Lung (tissue), 4 donors: ENCODE measurements around the genes TRIM33 and VANGL1.

DNA sequence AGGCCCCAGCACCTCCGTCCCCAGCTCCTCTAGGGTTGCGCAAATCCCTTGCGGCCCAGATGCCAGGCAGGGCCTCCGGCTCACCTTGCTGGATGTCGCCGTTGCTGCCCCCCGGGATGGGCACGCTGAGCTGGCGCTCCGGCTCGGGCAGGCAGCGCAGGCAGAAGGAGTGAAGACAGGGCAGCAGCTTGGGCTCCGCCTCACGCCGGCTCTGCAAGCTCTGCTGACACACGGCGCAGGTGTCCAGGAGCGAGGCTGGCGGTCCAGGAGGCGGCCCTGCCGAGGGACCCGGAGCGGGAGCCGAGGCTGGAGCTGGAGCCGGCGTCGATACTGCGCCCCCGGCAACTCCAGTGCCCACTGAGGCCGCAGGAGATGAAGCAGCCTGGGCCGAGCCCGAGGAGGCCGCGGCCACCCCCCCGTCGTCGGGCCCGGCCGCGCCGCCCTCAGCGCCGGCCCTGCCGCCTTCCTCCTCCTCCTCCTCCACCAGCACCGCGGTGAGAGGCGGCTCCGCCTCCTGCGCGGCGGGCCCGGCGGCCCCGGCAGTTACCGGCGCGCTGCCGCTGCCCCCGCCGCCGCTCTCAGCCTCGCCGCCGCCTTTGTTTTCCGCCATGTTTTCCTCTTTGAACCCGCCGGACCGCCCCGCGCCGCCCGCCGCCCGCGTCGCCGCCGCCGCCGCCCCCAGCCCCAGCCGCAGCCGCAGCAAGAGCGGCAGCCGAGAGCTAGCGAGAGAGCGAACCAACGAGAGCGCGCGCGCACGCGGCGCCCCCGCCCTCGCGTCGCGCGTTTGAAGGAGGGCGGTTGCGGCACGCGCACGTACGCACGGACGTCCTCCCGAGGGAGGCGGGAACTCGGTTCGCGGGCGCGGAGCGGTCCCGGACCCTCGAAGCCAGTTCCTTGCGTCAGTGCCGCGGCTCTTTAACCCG lies at the start of gene TRIM33:
Gene TRIM33, minus strand, starts transcription at position 737 of the 923 bp plus-strand sequence.
- PRO-cap = bidirectional peak, plus-strand start at position 820 of the sequence, minus-strand start at position 737 of the sequence
- RAMPAGE, long total RNA = no peak
- RRBS = 1% methylated on average over 36 of the region's 122 CpGs

DNA sequence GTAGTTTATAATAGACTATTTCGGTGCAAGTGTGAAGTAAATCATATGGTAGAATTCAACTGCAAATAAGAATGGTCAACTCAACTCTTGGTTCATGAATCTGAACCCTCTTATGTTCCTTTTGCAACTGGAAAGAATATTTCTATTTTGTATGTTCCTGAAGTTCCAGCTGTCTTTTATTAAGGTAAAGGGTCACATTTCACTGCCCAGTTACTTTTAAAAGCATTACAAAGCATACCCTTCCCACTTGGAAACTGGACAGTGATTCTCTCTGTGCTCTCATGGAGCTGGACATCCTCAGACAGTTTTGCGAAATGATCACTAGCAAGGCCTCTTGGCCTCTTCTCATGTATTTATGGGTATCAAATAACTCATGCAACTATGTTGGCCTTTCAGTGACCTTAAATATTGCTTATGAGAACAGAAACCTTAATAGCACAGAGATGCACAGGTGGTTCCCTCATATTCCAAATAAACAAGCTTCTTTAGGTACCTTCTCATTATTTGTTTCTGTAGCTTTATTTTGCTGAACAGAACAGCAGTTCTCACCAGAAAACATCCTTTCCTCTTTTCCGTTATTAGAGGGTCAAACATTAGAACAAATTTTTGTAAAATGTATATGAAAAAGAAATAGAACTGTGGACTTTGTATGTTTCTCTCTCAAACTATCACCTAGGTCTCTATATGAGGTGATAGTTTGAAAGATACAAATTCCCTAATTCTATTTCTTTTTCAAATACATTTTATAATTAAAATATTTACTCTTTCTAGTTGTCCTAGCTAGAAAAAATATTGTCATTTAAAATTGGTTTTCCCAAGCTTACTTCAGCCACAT lies 8.0 kb upstream of the AMPD1 start:
- PRO-cap = no peak
- RAMPAGE, long total RNA = no peak
- RRBS = no CpG with 5 or more reads among the region's 3 CpGs

GRCh38 chr1:114704571-114704981 lies 9.2 kb upstream of the AMPD1 start:
- PRO-cap = no peak
- RAMPAGE, long total RNA = no peak
- RRBS = no CpG with 5 or more reads among the region's 3 CpGs

DNA sequence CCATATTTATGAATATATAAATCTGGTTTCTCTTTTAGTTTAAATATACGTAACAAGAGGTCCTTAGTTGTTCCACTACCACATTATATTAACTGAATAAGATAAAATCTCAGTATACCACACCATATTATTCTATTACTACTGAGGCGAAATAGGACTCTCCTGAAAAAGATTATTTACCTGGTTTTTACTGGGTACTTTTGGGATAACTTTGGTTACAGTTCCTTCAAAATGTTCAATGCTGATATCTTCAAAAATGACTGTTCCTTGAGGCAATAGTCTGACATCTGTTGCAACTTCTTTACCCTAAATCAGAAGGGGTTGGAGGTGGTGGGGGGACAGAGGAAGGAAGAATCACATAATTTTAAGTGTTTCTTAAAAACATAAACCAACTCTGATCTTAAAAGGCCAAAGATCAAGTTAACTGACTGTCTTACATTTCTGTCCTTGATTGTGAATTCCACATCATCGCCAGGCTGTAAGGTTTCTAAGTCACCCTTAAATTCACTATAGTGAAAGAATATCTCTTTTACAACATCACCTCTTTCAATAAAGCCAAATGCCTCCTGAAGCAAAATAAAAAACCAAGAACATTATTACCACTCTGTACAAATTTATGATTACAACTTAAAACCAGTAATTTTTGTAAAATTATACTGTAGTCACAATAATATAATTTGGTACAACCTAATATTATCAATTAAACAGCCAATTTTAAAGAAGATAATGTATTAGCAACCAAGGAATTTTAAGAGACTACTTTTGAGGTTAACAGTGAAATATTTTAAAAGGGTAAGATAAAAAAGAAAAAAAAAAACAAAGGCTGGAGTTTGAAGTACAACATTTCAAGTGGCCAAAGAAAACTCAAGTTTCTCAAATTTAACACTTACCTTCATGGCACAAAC lies 17.2 kb upstream of the NRAS start:
- PRO-cap = no peak
- RAMPAGE, long total RNA = no peak
- RRBS = no CpG with 5 or more reads among the region's 3 CpGs

DNA sequence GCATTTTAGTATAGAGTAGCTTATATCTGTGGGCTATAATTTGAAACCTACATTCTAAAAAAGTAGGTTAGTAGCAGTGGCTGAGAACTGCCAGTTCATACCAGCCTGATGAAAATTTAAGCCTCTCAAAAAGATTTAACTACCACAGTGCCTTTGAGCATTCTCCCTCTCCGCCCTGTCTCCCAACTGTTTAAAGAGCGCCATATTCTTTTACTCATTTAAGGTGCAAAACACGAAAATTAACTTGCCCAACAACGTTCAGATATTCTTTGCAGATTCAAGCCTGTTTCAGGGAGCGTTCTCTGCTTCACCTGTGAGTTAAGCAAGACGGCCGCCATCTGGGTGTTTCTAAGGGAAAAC lies 1.3 kb downstream of the CSDE1 start:
- PRO-cap = no peak
- RAMPAGE, long total RNA = no peak
- RRBS = no CpG with 5 or more reads among the region's 7 CpGs

GRCh38 chr1:114756889-114757832 lies 623 bp downstream of the CSDE1 start:
- PRO-cap = no peak
- RAMPAGE, long total RNA = no peak
- RRBS = no CpG with 5 or more reads among the region's 41 CpGs

- PRO-cap = no peak
- RAMPAGE, long total RNA = no peak
- RRBS = no CpG with 5 or more reads among the region's 56 CpGs
Measured at GRCh38 chr1:115337532-115338089, 438 bp downstream of the NGF start.

- PRO-cap = unidirectional peak, plus-strand start at chr1:115641970; unidirectional peak, plus-strand start at chr1:115642026
- RAMPAGE, long total RNA = no peak
- RRBS = 2% methylated on average over 47 of the region's 84 CpGs
Measured at GRCh38 chr1:115641562-115642328, at the start of gene VANGL1. VANGL1 (plus strand) TSS chr1:115641970.

- PRO-cap = no peak
- RAMPAGE, long total RNA = no peak
- RRBS = no CpG with 5 or more reads among the region's 1 CpG
Measured at GRCh38 chr1:115782628-115783283, 14.2 kb upstream of the CASQ2 start.

GRCh38 chr1:115945661-115945897 lies 30.7 kb upstream of the SLC22A15 start:
- PRO-cap = no peak
- RAMPAGE, long total RNA = no peak
- RRBS = no CpG with 5 or more reads among the region's 2 CpGs

DNA sequence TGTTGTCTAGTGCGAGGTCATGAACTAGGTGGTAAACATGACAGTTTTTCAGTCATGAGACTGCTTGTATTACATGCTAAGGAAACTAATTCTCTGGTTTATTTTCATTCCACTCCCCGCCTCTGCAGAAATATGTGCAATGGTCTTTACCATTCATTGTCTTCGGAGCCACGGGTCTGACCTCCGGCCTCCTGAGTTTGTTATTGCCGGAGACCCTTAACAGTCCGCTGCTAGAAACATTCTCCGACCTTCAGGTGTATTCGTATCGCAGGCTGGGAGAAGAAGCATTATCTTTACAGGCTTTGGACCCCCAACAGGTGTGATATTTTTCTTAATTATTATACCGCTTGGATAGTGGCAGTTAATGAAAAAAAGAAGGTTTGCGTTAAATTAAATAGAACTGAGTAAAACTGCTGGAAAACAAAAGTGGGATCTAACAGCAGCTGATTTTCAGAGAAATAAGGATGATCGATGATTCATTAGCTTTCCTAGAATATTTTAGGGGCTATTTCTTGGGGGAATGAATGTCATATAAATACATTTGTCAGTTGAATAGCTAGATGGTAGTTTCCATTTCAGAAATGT lies 44.7 kb upstream of the MAB21L3 start:
- PRO-cap = no peak
- RAMPAGE, long total RNA = no peak
- RRBS = no CpG with 5 or more reads among the region's 13 CpGs

GRCh38 chr1:116067524-116068215 lies 43.5 kb upstream of the MAB21L3 start:
- PRO-cap = no peak
- RAMPAGE, long total RNA = no peak
- RRBS = no CpG with 5 or more reads among the region's 2 CpGs

GRCh38 chr1:116122828-116123435 lies 11.7 kb downstream of the MAB21L3 start:
- PRO-cap = no peak
- RAMPAGE, long total RNA = no peak
- RRBS = no CpG with 5 or more reads among the region's 5 CpGs

- PRO-cap = no peak
- RAMPAGE, long total RNA = no peak
- RRBS = no CpG with 5 or more reads among the region's 3 CpGs
Measured at GRCh38 chr1:116153086-116153595, 41.9 kb downstream of the MAB21L3 start.

GRCh38 chr1:116346017-116346314 lies 27.1 kb upstream of the ATP1A1 start:
- PRO-cap = no peak
- RAMPAGE, long total RNA = no peak
- RRBS = no CpG with 5 or more reads among the region's 1 CpG

- PRO-cap = no peak
- RAMPAGE, long total RNA = no peak
- RRBS = no CpG with 5 or more reads among the region's 12 CpGs
Measured at GRCh38 chr1:116398451-116399247, 25.6 kb downstream of the ATP1A1 start.

- PRO-cap = no peak
- RAMPAGE, long total RNA = no peak
Measured at GRCh38 chr1:116472290-116472651, 98.6 kb downstream of the CD58 start.

- PRO-cap = no peak
- RAMPAGE, long total RNA = no peak
- RRBS = no CpG with 5 or more reads among the region's 2 CpGs
Measured at GRCh38 chr1:116482450-116483030, 88.3 kb downstream of the CD58 start.

DNA sequence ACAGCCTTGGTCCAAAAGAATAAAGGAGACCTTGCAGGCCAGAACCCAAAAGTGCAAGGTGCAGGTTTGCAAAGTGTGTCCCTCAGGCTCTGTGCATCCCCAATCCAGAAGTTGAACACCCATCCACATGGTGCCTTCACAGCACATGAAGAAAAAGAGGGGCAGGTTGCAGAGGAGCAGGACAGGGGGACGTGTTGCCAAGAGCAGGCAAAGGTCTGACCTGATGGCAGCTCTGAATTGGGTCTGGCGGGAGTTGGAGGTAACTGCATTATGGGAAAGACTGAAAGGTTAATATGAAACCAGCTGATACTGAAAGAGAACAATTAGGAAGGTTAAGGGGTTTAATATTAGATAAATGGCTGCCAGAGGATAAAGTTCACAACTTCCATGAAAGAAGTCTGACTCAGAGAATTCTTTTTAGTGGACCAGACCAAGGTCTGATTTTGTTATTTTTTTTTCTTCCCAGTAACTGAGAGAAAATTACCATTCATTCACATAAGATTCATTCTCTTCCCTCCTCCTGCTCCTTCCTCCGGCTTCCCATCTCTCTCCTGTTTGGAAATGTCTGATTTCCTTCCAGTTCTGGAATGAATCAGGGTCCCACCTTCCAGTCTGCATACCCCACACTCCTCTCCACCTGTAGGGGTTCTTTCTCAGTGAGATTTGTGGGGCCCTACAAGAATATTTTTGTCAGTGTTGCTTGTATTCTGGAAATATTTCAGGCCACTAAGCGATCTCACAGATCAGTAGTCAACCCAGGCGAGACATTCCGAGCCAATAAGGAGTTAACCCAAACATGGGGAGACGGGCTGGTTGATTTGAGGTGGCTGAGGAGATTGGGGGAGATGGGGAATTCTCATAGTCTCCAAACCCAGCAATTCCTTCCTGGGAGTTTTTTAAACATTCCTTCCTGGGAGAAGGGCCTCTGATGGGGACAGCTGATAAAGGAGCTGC lies 75.9 kb downstream of the CD58 start:
- PRO-cap = no peak
- RAMPAGE, long total RNA = no peak
- RRBS = no CpG with 5 or more reads among the region's 7 CpGs

DNA sequence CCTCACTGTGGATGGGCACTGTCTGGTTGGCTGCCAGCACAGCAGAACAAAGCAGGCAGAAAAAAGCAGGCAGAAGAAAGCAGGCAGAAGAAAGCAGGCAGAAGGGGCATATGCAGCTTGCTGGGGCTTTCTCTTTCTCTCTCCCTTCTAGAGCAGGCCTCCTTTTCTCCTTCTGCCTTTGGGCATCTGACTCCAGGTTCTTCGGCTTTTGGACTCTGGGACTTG lies 42.9 kb upstream of the CD2 start:
- PRO-cap = no peak
- RAMPAGE, long total RNA = no peak
- RRBS = no CpG with 5 or more reads among the region's 1 CpG